Zone of skin (tissue), 1 donor: ENCODE measurements around the genes DMRTA2 and C1orf185.

GRCh38 chr1:47984104-47984586 lies 13.0 kb downstream of the TRABD2B start:
- RRBS = no CpG with 5 or more reads among the region's 39 CpGs

DNA sequence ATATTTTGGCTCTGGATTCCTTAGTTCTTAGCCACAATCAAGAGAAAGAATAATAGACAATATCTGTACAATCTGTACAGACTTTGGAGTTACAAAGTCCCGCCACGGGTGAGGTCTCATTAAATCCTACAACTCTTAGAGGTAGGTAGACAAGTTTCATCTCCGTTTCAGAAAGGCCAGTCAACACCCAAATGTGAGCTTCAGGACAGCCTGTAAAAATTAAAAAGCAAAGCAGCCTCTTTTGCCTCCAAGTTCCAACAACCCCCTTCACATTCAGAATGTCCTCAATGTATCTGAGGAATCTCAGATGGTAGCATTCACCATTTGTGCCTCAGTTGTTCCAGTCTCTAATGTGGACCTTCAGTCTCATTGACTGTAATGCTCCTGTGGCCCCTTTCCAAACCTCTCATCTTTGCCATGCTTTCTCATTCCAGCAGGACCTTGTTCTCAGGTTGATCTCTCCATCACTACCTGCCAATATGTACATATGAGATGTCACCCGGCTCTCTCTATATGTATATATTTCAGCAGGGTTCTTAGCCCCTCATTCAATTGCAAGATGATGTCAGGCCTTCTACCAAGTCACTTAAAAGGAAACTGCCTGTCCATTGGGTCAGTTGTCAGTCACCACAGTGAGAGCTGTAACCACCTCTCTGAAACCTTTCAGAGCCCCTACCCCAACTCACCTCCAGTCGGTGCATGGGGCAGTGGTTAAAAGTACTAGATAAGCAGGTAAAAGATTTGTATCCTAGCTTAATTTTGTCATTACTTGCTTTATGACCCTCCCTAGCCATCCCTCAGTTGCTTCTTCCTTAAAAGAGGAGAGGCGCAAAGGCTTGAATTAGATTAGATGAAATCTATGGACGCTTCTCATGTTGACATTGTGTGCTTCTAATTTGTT lies 30.9 kb downstream of the SLC5A9 start:
- RRBS = no CpG with 5 or more reads among the region's 7 CpGs

- RRBS = no CpG with 5 or more reads among the region's 4 CpGs
Measured at GRCh38 chr1:48494050-48494909, 22.3 kb upstream of the SPATA6 start.

GRCh38 chr1:48832295-48832615 lies 55.6 kb upstream of the BEND5 start:
- RRBS = no CpG with 5 or more reads among the region's 3 CpGs

DNA sequence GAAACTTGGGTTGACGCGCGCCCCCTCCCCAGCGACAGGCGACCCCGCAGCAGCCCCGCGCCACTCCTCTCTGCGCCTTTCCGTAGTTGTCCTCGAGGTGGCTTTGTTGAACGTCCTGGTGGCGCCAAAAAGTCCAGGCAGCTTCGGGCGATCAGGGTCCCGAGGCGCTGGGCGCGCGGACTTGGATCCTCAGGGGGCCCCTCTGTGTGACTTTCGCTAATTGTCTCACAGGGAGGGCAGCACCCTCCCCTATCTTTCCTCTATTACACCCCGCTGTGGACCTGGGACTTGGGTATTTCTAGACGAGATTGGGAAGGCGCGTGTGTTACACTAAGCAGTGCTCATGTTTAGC lies 24.7 kb upstream of the AGBL4 start:
- RRBS = no CpG with 5 or more reads among the region's 25 CpGs

GRCh38 chr1:50098639-50098844 lies 10.2 kb upstream of the ELAVL4 start:
- RRBS = no CpG with 5 or more reads among the region's 1 CpG

GRCh38 chr1:50179599-50179942 lies 70.9 kb downstream of the ELAVL4 start:
- RRBS = no CpG with 5 or more reads among the region's 2 CpGs

DNA sequence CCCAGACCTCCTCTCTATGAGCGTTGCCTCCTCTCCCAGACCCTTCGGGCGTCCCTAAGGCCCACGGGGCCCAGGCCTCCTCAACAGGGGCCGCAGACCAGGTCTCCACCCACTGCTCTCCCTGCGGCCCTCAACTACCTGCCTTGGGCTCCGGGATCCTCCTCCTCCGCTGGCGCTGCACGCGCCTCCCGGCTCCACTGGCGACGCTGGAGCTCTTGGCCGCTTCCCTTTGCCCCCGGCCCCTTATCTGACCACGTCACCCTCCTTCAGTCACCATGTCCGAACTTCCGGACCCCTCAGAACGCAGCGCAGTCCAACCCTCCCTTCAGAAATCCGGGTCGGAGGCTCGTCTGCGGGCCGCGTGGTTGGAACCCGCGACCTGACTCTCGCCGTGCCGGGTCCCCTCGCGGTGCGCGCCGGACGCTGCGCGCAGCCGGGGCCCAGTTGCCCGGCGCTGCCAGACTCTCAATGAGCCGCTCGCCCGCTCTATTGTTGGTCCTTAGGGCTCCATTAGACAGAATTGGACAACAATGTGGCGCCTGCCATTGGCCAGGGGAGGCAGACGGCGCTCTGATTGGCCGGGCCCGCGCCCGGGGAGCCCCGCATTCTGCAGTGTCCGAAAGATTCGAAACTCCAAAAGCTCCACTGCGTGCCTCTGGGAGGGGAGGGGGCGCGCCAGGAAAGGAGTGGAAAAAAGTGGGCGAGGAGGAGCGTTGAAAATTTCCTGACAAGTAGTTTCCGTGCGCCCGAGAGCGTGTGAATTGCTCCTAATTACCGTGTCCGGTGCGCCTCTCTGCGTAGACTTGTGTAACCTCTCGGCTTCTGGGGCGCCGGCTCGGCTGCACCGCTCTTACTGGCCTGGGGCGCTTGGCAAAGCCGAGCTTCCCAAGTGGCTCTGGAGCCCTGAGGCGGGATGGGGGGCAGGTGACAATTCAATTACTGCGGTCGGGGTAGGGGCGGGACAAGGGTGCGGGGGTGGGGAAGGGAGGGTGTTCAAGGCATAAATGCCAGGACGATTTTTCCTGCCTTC lies at the start of gene DMRTA2:
TSS of gene DMRTA2 (minus strand) at position 470 of the 1,030 bp plus-strand sequence.
- RRBS = 6% methylated on average over 40 of the region's 82 CpGs

DNA sequence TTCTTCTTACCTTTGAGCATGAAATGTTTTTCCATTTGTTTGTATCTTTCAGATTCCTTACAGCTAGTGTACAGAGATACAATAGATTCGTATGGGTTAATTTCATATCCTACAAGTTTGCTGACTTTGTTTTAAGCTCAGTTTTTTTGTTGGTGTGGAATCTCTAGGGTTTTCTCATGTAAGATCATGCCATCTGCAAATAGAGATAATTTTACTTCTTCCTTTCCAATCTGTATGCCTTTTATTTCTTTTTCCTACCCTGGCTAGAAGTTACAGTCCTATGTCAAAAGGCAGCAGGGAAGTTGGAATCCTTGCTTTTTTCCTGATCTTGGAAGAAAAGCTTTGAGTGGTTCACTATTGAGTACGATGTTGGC lies 102.0 kb upstream of the DMRTA2 start:
- RRBS = no CpG with 5 or more reads among the region's 2 CpGs

- RRBS = no CpG with 5 or more reads among the region's 3 CpGs
Measured at GRCh38 chr1:50527501-50528220, 104.4 kb upstream of the DMRTA2 start.

DNA sequence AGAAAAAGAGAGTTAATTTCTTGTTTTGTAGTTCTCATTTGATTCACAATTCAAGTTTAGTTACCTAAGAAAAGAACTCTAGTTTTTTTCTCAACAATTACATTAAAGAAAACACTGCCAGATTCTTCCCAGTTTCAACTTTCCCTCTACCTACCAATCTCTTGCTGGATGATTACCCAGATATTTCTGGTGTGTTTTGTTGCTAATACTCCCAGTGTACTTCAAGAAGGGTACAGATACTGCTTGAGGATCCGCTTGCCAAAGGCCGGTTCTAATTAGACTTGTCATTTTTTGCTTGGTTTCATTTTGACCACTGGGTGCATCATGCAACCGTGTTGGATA lies 2.8 kb upstream of the CDKN2C start:
- RRBS = no CpG with 5 or more reads among the region's 3 CpGs

DNA sequence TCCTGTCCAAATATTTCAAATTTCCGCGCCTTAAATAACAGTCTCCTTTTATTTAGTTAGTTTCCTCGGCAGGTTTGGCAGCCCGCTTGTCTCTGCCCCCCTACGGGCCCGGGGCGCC lies 7.4 kb downstream of the CDKN2C start:
- RRBS = 3% methylated on average over 2 of the region's 7 CpGs

GRCh38 chr1:50977655-50978740 lies 8.0 kb downstream of the CDKN2C start:
- RRBS = 2% methylated on average over 43 of the region's 99 CpGs

GRCh38 chr1:51101910-51102322 lies at the start of gene C1orf185:
TSS of gene C1orf185 (plus strand) at chr1:51102228.
- RRBS = no CpG with 5 or more reads among the region's 4 CpGs

- RRBS = 88% methylated on average over 5 of the region's 21 CpGs
Measured at GRCh38 chr1:51297475-51298229, 32.7 kb downstream of the TTC39A start.

DNA sequence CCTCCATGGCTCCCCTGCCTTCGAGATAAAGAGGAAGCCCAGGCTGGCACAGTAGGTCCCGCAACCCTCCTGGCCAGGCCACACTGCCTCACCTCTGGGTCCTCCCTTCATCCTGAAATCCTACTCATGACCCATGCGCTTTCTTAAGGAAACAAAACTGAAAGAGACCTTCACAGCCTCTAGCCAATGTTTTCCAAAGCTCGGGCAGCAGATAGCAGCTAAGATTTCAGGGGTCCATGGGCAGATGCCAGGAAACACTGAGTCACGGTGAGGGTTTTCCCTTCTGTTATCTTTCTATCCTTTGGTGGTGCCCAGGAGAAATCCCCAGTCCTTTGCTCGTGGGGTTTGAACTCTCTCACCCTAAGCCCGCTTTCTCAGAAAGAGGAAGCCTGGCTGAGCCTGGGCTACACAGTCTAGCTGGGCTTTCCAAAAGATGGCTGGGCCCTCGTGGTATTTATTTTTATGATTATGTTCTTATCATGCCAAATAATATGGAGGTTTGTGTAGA lies 26.6 kb downstream of the TTC39A start:
- RRBS = no CpG with 5 or more reads among the region's 8 CpGs

DNA sequence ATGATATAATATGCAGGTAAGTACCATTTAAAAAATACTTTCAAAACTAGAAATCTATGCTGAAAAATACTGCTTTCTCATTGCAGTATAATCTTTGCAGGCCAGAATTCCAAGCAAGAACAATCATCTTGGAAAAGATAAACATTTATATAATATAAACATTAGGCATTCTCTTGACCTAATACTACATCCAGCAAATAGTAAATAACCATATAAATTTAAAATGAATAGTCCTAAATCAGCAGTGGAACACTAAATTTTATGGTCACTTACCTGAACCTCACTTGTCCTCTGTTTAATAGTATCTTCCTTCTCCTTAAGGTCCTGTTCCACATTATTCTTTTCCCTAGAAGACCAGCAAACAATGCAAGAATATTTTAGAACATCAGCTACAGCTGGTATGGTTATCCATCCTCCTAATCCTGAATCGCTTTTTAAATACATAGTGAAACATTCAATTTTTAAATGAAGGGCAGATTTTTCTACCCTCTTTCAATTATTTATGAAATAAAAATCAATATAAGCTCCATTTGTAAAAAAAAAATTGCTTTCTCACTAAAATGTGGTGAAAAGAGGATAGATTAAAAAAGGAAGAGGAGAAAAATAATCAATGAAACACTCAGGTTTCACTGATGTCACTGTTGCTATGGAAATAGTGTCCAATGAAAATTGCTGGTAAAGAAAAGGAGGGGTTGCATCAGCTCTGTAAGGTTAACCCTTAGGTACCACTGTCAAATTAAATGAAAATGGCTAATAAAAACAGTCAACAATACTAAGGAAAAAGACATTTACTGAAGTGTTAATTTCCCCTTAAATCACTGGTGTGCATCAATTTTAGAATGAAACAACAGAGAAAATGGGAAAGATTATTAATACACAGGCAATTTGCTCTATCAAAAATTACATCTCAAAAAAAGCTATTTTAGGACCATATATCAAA lies 91.4 kb upstream of the TTC39A start:
- RRBS = no CpG with 5 or more reads among the region's 1 CpG

DNA sequence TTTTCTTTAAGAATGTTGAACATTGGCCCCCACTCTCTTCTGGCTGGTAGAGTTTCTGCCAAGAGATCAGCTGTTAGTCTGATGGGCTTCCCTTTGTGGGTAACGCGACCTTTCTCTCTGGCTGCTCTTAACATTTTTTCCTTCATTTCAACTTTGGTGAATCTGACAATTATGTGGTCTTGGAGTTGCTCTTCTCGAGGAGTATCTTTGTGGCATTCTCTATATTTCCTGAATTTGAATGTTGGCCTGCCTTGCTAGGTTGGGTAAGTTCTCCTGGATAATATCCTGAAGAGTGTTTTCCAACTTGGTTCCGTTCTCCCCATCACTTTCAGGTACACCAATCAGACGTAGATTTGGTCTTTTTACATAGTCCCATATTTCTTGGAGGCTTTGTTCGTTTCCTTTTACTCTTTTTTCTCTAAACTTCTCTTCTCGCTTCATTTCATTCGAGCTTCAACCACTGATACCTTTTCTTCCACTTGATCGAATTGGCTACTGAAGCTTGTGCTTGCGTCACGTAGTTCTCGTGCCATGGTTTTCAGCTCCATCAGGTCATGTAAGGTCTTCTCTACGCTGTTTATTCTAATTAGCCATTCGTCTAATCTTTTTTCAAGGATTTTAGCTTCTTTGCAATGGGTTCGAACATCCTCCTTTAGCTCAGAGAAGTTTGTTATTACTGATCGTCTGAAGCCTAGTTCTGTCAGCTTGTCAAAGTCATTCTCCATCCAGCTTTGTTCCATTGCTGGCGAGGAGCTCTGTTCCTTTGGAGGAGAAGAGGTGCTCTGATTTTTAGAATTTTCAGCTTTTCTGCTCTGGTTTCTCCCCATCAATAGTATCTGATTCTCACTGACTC lies 40.1 kb downstream of the EPS15 start:
- RRBS = no CpG with 5 or more reads among the region's 17 CpGs

- RRBS = no CpG with 5 or more reads among the region's 1 CpG
Measured at GRCh38 chr1:51494186-51494810, 24.8 kb downstream of the EPS15 start.